Glomerular endothelial cell (primary cell): ENCODE results near the gene ALG10B.

- RAMPAGE, long total RNA: no peak
Observed at GRCh38 chr12:34348074-34348609, 325.8 kb downstream of the ALG10 start.

DNA sequence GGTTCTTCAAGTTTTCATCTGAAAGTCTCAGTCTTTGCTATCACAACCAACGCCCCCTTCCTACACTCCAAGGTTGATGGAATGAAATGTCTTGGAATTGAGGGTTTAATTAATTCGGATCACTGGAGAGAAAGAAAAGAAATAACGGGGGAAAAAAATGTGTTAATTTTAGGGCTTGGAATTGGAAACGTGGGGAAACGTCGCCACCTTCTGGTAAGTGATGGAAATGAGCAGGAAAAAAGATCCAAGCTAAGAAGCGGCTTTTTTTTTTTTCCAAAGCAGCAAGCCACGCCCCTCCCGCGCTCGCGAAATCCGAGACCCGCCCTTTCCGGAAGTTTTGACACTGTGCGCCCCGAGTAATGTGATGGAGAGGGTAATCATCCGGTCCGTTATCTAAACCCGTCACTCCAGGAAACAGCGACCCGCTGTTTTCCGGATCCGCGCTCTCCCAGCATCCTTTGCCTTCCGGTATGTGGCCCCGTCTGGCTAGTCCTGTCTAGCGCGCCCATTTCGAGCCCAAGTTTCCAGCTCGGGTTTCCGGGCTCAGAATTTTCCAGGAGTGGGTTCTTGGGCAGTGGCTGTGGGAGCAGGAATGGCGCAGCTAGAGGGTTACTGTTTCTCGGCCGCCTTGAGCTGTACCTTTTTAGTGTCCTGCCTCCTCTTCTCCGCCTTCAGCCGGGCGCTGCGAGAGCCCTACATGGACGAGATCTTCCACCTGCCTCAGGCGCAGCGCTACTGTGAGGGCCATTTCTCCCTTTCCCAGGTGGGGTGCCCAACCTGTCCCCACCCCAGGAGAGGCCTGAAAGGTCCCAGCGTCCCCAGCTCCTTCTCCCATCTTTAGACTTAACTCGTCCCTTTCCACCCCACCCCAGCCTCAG lies at the start of gene ALG10B:
TSS of gene ALG10B (plus strand) at position 473 of the 878 bp plus-strand sequence.
- RAMPAGE, long total RNA: no peak

- RAMPAGE, long total RNA: no peak
Observed at GRCh38 chr12:39619256-39619633, 358 bp downstream of the ABCD2 start.

DNA sequence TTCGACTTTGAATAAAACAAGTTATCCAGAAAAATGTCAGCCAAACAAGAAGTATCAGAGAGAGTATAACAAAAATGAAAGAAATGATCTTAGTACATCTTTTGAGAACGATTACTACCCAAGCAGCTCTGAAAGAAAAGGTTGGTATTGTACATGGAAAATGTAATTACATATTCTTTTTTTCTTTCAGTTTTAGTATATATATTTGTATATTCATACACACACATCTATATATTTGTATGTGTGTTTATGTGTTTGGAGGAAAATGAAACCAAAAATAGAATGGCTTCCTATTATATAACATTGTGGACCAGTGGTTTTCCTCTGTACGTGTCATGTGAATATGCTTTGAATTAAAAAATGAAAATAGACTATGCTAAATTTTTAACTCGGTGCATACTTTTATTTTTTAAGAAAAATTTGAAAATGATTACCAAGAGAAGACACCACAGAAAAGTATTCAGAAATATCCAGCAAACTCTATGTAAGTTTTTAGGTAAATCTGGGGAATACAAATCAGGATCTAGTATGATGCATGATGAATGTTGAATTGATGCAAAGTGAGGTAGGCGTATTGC lies 57.1 kb downstream of the C12orf40 start:
- RAMPAGE, long total RNA: no peak

- RAMPAGE, long total RNA: no peak
Observed at GRCh38 chr12:40137091-40137627, 31.3 kb upstream of the SLC2A13 start.

- RAMPAGE, long total RNA: no peak
Observed at GRCh38 chr12:40209116-40209315, 15.8 kb upstream of the LRRK2 start.

- RAMPAGE, long total RNA: no peak
Observed at GRCh38 chr12:41280594-41281347, 92.7 kb downstream of the PDZRN4 start.

GRCh38 chr12:41282357-41283155 lies 94.4 kb downstream of the PDZRN4 start:
- RAMPAGE, long total RNA: no peak

GRCh38 chr12:42094145-42094690 lies 50.5 kb downstream of the GXYLT1 start:
- RAMPAGE, long total RNA: no peak

DNA sequence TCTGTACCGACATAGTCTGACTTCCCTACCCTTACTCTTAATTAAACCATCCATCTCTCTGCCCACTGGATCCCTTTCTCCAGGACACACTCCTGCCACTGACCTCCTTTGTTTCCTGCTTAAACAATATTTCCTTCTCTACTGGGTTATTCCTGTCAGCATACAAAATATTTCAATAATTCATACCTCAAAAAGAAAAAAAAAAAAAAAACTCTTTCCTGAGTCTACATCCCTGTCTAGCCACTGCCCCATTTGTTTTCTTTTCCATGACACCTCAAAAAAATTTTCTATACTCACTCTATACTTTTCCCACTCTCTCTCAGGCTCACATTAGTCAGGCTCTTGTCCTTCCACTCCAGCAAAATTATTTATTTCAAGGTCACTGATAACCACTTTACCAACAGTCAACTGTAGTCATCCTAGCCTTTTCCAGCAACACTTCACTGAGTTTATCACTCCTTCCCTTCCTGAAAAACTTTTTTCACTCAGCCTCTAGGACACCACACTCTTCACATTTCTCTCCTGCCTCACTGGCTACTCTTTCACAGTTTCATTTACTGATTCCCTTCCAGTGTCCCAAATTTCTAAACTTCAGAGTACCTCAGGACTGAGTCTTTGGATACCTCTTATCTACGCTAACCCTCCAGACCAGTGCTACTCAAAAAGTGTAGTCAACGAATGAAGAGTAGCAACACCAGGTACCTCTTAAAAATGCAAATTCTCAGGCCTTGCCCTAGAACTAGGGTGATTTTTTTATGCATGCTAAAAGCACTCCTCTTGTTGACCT lies 29.4 kb upstream of the GXYLT1 start:
- RAMPAGE, long total RNA: no peak

DNA sequence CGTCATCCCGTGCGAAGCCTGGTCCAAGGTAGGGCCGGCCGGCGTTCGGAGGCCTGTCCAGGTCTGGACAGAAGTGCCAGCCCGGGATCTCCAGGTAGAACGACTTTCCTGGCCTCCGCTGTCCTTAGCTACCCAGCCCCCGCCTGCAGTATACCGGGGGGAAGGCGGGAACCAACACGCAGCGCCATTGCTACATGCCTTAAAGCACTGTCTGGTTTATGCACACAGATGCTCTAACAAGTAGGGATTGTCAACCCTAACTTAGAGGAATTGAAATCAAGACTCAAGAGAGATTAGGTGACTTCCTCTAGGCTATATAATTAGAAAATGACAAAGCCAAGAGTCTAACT lies 561 bp upstream of the YAF2 start:
- RAMPAGE, long total RNA: no peak

- RAMPAGE, long total RNA: no peak
Observed at GRCh38 chr12:42364688-42365046, 38.7 kb downstream of the PPHLN1 start.

DNA sequence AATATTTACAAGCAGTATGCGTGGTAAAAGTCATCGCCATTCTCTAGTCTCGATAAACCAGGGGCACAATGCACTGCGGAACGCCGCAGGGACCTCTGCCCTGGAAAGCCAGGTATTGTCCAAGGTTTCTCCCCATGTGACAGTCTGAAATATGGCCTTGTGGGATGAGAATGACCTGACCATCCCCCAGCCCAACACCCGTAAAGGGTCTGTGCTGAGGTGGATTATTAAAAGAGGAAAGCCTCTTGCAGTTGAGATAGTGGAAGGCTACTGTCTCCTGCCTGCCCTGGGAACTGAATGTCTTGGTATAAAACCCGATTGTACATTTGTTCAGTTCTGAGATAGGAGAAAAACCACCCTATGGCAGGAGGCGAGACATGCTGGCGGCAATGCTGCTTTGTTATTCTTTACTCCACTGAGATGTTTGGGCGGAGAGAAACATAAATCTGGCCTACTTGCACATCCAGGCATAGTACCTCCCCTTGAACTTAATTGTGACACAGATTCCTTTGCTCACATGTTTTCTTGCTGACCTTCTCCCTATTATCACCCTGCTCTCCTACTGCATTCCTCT lies 62.1 kb downstream of the PPHLN1 start:
- RAMPAGE, long total RNA: no peak

- RAMPAGE, long total RNA: no peak
Observed at GRCh38 chr12:42482055-42483311, 107.1 kb downstream of the PRICKLE1 start.

GRCh38 chr12:42587762-42588469 lies 1.6 kb downstream of the PRICKLE1 start:
- RAMPAGE, long total RNA: no peak

GRCh38 chr12:42652469-42652877 lies 62.9 kb upstream of the PRICKLE1 start:
- RAMPAGE, long total RNA: no peak

DNA sequence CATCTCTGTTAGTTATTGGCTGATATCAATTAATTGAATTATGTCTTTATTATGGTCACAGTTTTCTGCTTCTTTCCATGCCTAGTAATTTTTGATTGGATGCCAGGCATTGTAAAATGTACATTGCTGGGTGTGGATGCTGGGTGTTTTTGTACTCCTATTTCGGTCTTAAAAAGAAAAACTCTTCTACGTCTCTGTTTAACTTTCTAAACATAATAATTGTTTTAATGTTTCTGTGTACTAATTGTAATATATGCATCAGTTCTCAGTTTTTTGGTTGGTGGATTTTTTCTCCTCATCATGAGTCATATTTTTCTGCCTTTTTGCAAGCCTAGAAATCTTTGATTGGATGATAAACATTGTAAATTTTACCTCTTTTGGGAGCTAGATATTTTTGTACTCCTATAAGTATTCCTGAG lies 296.2 kb upstream of the PRICKLE1 start:
- RAMPAGE, long total RNA: no peak

DNA sequence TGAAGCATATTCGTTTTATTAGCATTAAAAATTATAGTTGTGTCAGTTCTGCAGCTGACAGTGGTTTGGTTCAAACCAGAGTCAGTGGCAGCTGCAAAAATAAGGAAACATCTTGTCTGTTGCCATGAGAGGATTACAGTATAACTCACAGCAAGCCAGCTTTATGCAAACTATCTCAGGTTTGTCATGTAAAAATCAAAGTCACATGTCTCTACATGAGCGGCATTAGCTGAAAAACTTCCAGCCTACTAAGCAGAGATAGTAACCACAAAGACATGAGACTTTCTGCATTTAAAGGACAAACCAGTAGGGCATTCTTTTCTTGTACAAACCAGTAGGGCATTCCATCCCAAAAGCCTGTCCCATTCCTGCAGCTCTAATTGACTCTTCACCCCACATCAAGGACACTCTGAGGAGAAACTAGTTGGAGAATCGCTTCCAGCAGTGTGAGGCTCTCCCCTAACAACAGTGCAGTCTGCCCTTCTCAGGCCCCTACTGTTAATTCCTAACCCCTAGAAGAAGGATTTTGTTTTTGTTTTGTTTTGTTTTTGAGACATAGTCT lies 279.7 kb downstream of the ADAMTS20 start:
- RAMPAGE, long total RNA: no peak

DNA sequence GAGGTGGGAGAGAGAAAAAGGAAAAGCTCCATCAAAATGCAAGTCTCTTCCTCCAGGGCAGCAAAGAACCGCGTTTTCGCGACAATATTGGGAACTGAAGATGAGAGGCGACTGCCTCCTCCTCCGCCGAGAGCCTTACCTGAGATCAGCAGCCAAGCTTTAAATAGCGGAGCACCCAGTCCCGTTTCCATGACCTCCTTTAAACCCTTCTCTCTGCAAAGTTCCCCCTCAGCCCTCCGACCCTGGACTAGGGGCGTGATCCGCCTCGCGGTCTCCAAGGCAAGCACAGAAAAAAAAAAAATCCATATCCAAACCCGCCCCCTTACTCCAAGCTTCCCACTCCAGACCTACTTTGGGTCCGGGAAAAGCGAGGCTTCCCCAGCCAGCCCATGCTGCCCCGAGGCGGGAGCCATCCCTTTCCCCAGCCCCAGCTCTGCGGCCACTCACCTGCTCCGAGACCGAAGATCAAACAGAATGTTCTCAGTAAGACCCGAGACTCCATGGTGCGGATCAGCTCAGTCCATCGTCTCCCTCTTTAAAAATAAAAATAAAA lies 671 bp downstream of the NELL2 start:
- RAMPAGE, long total RNA: no peak

GRCh38 chr12:45219457-45220035 lies 3.7 kb downstream of the ANO6 start:
- RAMPAGE, long total RNA: no peak